Rectum (tissue), 1 donor: ENCODE measurements around the gene BST1.

GRCh38 chr4:10099867-10100190, 16.8 kb downstream of the WDR1 start:
- PRO-cap = no peak

DNA sequence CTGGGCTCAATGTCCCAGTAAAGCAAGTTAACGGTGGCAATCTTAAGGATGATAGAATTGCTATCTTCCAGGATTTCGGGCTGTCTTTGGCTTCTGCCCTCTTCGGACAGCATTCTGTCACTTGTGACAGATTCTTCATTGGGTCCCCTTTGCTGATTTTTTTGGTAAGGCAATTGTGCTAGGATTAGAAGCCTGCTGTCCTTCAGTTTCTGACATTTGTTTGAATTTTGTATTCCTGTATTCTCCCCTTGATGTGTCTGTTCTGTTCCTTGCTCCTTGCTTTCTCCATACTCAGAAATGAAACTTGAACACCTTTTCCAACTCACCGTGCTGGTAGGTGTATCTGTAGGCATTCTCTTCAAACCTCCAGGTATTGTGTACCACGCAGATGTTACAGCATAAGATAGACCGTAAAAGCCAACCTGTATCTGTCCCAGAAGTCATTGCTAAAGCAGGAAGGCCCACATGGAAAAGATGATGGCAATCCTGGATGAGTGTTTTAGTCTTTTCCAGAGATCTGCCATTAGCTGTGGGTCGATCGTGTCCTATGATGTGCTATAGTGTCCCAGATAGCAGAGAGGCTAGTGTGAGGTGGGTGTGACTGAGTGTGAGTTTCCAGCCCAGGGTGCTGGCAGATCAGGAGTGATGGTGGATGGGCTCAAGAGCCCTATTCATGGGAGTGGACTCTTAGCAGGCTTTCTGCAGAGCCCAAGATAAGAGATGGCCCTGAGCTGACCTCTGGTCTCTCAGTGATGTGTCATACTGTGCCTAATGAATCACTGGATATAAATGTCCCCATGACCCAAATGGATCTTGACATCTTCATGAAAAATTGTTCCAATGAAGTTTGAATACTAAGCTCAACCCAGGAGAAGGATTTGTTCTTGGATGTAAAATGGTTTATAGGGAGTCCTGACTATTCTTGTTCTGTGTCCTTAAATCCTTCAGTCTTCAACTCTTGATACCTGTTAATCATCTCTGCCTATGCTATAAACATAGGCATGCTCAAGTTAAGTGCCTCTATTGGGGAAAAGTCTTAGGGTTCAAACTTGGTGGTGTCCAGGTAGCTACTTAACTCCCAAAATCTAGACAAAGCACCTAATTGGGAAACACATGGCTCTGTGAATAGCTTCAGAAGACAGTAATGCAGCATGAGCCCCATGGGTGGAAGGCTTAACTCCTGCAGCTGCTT, 69.1 kb upstream of the WDR1 start:
- PRO-cap = no peak

GRCh38 chr4:10453798-10455257, 2.9 kb downstream of the ZNF518B start:
- PRO-cap = no peak

GRCh38 chr4:11428356-11428780, 326 bp downstream of the HS3ST1 start:
- PRO-cap = no peak

DNA sequence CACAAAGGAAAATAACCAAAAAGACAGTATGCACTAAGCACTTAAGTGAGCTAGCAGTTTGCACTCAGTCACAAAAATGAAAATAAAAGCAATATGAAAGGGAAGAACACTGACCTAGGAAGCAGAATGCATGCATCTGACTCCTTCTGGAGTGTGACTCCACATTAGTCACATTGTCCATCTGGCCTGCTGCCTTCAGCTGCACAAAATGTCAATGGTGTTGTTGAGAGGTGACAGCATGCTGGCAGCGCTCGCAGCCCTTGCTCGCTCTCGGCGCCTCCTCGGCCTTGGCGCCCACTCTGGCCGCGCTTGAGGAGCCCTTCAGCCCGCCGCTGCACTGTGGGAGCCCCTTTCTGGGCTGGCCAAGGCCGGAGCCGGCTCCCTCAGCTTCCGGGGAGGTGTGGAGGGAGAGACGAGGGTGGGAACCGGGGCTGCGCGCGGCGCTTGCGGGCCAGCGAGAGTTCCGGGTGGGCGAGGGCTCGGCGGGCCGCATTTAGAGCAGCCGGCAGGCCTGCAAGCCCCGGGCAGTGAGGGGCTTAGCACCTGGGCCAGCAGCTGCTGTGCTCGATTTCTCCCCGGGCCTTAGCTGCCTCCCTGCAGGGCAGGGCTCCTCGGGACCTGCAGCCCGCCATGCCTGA, 874.8 kb downstream of the RAB28 start:
- PRO-cap = no peak

- PRO-cap = bidirectional peak, plus-strand start at chr4:13174231, minus-strand start at chr4:13173990
These were observed 310.4 kb downstream of the RAB28 start for GRCh38 chr4:13173742-13174087.

DNA sequence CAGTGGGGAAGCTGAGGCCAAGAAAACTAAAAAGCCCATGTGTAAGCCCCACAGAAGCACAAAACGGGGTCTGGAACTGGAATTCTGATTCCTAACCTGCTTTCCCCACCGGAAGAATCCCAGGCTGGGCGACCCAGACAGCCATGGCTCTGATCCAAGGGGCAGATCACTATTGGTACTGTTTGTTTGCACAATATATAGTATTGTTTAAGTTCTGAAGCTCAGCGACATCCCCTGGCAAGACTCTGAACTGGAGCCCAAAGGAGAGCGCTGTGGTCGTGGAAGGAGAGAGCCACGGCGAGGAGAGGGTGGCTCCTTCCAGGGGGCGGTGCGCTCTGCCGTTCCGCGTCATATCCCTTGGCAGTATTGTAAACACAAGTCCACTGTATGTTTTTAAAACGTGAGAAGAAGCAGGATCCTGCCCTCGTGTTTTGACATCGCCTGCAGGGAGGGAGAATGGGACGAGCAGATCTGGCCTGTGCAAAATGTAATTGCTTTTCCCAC, 185.6 kb downstream of the RAB28 start:
- PRO-cap = no peak

GRCh38 chr4:13454492-13455307, 29.4 kb downstream of the RAB28 start:
- PRO-cap = no peak

DNA sequence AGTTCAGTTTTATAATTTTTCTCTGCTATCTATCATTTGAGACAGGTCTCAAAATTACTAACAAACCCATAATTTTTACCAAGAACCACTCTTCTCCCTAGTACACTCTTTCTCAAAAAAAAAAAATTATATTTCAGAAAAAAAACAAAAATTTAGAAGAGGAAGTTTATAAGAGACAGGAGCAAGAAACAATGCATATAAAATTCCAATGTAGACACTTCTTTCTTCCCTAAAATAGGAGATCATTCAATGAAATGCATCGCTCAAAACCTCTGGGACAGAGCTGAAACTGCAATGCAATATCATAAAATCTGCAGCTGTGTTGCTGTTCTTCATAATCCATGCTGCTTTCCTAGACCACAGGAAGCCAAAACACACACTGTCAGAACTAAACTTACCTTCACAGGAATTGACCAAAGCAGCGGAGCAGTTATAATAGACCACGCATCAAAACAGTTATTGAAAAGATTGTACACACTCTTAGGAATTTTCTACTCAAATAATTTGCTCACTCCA, 24.5 kb downstream of the RAB28 start:
- PRO-cap = no peak

DNA sequence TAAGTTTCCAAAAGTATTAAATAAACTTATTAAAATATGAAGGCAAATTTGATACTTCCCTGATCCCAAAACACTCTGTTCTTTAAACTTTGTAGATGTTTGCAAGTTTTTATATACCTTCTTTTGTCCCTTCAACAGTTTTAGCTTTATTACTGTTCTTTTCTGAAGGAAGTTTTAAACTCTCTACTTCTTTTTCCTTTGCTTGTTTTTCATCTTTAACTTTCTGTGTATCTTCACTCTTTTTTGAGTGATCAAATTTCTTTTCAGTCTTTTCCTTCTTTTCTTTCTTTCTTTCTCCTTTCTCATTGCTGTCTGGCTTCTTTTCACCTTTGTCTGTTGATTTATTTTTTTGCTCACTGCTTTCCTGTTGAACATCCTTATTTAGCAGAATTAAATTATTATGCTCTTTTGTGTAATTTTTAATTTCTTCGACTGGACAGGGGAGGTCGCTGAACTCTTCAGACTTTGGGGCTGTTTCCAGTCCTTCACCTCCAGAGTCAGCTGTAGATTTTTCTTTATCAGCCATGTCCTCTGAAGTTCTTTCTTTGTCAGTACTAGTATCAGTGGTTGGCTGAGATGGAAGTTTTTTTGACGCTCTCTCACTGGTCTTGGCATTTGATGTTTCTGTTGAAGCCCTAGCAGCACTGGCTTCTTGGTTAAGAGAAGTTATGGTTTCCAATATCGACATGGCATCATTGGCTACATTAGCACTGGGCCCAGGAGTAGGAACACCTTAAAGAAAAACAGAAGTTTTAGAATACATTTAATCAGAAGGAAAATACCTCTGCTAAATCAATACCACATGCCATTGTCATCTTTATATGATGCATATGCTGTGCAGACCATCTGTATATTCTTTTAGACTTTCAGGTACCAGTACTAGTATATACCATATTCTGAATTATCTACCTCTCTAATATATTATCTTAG, 13.2 kb downstream of the BOD1L1 start:
- PRO-cap = no peak

- PRO-cap = no peak
These were observed 229.0 kb upstream of the BOD1L1 start for GRCh38 chr4:13856493-13856885.

GRCh38 chr4:14178401-14178731, 550.8 kb upstream of the BOD1L1 start:
- PRO-cap = no peak

DNA sequence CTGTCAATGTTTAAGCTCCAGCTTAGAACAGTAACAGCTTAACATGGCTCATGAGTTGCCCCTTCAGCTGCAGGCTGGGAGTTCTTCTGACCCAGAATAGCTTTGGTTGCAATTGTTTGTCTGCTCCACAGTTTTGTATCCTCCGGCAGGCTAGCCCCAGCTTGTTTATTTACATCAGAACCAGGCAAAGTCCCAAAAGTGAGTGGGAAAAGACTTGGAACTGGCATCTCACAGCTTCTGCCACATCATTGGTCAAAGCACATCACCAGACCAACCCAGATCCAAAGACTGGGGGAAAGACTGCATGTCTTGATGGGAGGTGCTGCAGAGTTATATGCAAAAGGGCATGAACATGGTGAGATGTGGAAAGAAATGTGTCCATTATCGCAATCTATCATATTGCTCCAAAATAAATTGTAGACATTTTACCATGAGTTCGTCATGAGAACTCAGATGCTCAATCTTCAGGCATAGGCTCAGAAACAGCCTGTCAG, 231.1 kb upstream of the CPEB2 start:
- PRO-cap = no peak

DNA sequence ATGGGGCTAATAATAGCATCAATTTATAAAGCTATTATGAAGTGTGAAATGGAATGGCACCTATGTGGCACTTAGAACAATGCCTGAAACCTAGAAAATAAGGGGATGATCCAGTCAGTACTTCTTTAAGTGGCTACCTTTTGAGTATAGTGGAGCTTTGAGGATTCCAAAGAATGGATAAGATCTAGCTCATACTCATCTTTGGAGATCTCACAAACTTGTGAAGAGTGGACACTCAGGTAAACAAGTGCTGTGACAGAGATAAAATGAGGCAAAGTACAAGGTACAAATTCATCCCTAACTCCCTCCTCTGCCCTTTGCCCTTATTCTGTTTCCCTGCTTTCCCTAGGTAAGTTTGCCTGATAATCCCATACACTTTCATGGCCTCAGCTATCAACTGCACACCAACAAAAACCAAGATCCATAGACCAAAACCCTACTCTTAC, 16.5 kb upstream of the CPEB2 start:
- PRO-cap = no peak

DNA sequence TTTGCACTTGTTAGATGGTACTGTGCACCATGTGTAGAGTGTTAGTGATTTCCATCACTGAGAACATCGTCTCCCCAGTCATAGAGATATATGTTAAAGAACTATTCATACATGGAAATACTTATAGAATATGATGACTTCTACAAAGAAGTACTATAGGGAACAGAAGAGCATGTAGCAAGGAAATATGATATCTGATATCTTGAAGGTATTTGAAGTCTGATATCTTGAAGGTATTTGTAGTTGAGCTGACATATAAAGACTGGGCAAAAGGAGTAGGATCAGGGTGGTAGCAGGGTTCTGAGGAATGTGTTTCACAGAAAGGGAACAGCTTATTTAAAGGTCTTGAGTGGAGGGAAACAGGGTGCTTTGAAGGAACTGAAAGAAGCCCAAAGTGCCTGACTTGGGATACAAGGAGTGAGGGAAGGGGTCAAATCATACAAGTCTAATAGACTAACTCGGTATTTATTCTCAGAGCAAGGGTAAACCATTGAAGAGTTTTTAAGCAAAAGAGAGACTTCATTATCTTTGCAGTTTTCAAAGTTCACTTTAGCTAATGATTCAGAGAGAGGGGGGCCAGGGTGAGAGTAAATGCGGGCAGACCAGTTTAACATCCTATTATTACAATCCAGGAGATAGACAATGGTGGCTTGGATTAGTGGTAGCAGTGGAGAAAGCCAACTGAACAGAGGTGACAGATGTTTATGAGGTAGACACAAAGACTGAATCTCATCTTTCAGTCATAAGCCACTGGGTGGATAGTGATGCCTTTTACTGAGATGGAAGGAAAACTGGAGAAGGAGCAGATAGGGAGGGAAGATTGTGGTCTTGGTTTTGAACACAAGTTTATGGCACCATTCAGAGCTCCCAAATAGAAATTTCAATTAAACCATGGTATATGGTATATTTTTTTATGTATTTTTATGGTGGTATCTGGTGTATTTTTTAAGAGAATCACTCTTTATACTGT, 57.8 kb downstream of the CPEB2 start:
- PRO-cap = no peak

DNA sequence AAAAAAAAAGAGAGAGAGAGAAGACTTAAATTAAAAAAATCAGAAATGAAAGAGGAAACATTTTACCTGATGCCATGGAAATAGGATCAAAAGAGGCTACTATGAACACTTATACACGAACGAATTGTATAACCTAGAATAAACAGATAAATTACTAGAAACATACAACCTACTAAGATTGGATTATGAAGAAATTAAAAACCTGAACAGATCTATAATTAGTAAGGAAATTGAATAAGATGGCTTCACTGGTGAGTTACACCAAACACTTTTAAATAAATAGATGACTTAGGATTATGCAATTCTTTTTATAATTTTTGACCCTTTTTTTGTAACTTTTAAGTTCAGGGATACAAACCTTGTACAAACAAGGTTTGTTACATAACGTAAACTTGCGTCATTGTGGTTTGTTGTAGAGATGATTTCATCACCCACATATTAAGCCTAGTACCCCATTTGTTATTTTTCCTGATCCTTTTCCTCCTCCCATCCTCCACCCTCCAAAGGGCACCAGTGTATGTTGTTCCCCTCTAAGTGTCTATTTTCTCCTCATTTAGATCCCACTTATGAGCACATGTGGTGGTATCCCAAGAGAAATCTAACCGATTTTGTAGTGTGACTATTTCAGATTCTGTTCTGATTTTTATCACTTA, 75.6 kb downstream of the CPEB2 start:
- PRO-cap = no peak

- PRO-cap = bidirectional peak, plus-strand start at chr4:15654690, minus-strand start at chr4:15654845; bidirectional peak, plus-strand start at chr4:15654869, minus-strand start at chr4:15655018
These were observed 456 bp downstream of the FBXL5 start for GRCh38 chr4:15654608-15655193.

GRCh38 chr4:15702698-15703533, at the start of gene BST1:
BST1 (plus strand) TSS chr4:15703065.
- PRO-cap = bidirectional peak, plus-strand start at chr4:15703134, minus-strand start at chr4:15703013

DNA sequence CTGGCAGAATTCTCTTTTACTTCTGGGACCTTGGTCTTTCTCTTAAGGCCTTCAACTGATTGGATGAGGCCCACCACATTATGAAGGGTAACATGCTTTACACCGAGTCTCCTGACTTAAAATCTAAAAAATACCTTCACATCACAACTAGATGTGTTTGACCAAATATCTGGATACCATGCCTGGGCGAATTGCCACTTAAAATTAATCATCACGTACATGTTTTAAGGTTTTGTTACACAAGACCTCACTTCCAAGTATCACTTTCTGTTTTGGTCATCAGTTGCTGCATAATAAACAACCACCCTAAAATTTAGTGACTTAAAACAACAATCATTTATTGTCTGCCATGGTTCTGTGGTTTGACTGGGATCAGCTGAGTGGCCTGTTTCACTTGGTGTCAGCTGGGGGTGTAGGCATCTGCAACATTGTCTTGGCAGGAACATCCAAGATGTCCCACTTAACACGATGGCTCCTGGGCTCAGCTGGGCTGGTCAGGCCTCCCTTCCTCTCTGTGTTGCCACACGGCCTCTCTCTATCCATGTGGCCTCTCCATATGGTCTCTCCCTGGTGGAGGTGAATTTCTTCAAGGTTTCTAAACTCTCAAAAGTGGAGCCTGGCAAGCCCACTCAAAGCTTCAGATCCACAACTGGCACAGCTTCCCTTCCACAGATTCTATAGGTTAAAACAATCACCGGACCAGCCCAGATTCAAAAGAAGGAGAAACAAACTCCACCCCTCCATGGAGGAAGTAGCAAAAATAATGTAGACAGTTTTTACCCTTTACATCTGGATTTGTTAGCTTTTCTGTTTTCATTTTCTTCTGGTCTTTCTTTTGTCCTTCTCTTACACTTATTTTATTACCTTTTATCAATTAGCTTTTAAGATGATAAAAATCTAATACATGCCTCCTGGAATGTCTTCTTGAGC, 3.7 kb downstream of the CD38 start:
- PRO-cap = no peak

DNA sequence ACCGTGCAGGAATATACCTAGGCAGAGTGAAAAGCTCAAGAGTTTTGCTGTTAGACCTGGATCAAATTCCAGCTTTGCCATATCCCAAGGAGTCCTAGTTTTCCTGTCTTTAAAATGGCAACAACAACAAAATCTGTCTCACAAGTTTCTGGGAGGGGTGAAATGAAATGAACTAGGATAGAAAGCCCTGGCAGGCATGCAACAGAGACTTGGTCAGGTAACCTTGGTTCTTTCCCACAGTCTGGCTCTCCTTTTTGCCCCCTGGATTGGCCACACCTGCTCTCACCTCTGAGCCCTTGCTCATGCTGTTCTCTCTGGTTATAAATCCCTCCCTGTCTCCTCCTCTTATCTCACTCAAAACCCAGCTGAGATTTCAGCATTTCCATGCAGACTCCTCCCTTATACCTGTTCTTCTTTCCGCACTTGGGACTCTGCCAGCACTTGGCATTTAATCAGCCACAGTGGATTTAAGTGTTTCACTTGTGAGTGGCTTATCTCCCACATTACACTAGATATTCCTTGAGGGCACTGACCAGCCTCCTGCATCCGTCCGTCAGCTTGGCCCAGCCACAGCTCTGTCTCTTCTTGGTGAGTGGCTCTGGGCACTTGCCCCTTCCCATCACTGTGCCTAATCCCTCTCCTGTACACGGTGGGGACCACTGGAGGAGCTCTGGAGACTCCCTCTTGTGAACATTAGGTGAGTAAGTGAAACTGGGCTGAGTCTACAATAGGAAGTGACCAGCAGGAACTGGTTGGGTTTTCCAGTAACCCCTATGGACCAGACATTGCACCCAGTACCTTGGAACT, 20.1 kb downstream of the FGFBP1 start:
- PRO-cap = no peak